ENCODE data around the gene PPP1R2B.

DNA sequence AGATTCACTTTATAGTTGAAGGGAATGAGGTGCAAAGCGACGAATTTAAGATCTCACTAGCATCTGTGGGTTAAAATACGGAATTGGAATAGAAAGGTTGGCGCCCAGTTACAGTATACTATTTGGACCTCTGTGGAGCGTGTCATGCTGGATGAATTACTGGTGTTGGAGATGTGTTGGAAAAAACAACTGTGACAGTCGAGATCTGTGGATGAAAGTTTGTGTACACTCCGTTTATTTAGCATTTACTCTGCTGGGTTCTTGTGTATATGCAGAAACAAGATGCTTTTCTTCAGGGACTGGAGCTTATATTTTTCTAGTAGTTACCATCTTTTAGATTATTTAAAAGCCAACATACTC, 1.4 kb downstream of the G3BP1 start:
- PRO-cap, 2 experiments: peak in 2 of 2 experiments; most common plus-strand start position 198 of the sequence (in 1)

DNA sequence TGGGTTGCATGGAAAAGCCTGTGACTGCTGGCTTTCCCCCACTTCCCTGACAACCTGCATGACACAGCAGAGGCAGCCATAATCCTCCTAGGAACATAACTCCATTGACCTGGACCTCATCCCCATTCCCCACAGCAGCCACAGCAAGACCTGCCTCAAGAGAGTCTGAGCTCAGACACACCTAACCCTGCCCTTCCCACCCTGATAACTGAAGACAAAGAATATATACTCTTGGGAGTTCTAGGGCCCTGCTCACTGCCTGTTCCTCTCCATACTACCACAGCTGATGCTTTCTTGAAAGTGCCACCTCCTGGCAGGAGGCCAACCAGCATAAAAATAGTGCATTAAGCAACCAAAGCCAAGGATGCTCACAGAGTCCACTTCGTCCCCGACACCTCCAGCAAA, 23.7 kb downstream of the FAM114A2 start:
- PRO-cap, 2 experiments: no peak in any of the 2 experiments

GRCh38 chr5:154194231-154194812, 3.8 kb downstream of the GALNT10 start:
- PRO-cap, 2 experiments: no peak in any of the 2 experiments

DNA sequence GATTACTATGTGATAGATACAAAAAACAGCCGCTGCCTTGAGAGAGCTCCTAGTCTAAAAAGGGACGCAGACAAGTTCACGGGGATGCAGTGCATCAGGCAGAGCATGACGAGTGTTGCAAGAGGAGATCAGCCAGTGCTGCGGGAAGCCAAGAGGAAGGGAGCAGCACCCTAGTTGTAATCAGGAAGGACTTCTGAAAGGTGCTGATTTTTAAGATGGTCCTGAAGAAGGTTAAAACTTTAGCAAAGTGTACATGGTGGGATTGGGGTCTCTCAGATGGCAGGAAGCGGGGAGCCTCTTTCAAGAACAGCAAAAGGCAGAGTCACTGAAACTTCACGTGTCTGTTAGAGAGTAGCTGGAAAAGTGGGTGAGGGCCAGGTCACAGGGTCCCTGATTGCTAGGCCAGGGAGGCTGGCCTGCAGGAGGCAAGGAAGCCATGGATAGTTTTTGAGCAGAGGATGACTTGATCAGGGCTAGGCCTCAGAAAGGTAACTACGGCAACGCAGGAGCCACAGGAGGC, 15.9 kb downstream of the GALNT10 start:
- PRO-cap, 2 experiments: no peak in any of the 2 experiments

GRCh38 chr5:154446239-154447264, 755 bp downstream of the SAP30L start:
- PRO-cap, 2 experiments: peak in 2 of 2 experiments; most common plus-strand start chr5:154447085 (in 1); most common minus-strand start chr5:154446923 (in 2)

GRCh38 chr5:154447265-154447735, 1.5 kb downstream of the SAP30L start:
- PRO-cap, 2 experiments: no peak in any of the 2 experiments

DNA sequence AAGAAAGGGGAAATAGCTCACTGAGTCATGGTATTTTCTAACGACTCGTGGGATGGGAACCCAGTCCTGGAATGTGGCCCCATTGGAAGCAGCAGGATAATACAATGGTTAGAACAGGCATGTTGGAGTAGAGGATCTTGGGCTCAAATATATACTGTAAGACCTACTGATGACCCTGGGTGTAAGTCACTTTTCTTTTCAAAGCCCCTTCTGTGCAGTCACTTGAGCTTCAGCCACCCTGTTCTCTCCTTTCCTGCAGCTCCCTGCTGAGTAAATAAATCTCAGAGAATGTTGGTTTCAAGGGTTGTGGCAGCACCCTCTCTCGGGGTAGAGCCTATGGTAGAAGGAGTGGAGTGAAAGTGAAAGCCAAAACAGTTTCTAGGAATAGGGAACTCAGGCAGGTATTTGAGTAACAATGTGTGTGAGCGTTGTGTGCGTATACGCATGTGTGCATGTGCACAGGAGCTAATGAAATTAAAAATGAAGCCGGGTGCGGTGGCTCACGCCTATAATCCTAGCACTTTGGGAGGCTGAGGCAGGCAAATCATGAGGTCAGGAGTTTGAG, 40.7 kb upstream of the LARP1 start:
- PRO-cap, 2 experiments: peak in 2 of 2 experiments; most common minus-strand start position 268 of the sequence (in 2)

DNA sequence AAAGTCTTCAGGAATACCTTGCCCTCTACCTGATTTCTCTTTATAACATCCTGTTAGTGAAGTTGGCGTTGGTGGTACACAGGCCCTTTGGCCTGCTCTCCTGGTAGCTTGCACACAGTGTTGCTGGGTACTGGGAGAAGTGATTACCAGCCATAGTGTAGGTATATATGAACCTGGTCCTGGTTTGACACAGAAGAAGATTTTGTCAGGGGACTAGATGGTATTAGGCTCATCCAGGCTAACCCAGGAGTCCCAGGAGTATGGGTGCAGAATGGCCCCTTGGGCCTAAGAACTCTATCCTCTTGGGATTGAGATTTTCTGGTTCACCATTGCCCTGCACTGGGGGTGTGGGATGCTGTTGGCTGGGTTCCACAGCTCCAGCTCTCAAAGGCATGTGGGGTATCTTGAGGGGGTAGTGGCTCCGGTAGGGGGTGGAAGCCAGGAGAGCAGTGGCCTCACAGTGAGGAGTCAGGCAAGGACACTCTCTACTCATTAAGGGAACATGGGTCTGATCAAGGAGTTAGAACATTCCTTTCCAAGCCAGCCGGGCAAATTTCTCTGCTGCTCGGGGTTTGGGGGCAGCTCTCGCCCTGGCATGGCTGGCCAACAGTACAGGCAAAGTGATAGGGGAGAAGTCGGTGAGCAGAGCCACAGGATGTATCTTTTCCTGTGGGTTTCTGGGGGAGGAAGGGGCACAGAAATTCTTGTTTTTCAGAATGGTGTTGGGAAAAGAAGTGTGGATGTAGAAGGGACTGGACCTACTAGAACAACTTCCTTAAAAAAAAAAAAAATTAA, 33.0 kb downstream of the LARP1 start:
- PRO-cap, 2 experiments: no peak in any of the 2 experiments

- PRO-cap, 2 experiments: no peak in any of the 2 experiments
These were observed 33.9 kb downstream of the FAXDC2 start for GRCh38 chr5:154816321-154817182.

DNA sequence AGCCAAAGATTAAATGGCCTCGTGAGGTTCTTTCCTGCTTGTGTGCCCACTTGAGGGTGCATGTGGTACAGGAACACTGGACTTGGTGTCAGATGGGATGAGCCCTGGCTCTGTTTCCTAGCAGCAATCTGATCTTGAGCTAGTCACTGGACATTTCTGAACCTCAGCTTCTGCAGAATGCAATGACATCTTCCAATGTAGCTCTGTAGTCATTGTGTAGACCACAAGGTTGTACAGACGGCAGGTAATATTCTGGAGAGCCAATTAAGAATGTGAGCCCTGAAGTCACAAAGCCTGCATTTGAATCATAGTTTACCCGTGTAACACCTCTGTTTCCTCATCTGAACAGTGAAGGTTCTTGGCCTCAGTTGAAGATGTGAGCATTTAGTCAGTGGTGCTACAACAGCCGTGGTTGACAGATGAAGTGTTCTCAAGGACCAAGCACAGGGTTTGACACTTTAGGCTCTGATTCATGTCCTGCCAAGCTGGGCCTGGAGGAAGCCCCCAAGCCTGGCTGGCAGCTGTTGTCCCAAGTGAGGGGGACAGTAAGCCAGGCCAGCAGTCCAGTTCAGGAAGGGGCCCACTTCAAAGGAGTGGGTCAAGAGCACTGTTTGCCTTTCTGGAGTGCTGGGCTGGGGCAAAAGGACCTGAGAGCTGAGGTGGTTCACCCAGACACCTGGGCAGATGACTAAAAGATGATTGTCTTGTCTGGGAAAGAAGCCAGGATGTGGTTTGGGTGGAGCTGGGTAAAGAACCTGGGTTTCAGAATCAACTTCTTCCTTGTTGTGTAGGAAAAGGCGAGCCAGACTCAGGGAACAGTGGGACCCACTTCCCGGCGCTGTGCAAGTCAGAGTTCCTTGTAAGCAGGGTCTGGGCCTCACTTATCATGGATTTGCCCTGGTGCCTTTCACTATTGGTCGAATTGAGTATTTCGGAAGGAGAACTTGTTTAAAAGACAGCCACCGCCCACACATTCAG, 20.7 kb downstream of the FAXDC2 start:
- PRO-cap, 2 experiments: no peak in any of the 2 experiments

DNA sequence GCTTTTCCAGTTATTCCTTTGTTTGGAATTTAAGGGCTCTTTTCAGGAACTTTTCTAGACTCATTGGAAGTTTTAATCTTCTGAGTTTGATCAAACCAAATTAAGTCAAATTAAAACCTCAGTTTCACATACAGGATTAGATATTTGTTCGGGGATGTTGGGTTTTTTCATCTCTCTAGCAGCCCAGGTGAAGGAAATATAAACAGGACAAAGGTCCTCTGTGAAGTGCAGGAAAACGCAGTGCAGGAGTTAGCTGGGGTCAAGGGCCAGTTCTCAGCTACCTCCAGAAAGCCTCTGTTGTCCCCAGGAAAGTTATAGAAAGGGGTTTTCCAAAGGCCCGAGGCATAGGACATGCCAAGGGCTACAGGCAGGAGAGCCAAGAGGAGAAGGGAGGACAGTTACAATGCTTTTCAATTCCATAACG, 12.9 kb downstream of the FAXDC2 start:
- PRO-cap, 2 experiments: no peak in any of the 2 experiments

- PRO-cap, 2 experiments: no peak in any of the 2 experiments
These were observed 1.1 kb upstream of the CNOT8 start for GRCh38 chr5:154857316-154857647.

DNA sequence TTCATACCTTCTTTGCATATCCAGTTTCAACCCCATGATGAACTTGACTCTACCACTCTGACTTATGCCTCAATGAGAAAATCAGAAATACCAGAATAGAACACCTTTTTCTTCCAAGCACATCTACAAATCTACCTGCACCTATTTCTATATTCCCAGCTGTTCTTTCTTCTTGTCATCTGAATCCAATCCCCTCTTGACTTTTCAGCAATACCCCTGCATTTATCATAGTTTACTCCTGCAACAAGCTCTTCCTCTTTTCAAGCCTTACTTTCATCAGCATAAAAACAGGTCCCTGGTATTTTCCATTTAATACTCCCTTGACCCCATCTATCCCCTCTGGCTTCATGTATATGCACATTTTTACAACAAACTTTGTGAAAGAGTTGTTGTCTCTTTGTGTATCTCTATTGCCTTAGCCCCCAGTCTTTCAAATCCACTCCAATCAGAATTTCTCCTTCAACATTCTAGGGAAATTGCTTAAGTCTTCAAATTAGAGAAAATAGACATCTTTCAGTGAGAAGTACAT, 3.1 kb downstream of the GEMIN5 start:
- PRO-cap, 2 experiments: no peak in any of the 2 experiments

DNA sequence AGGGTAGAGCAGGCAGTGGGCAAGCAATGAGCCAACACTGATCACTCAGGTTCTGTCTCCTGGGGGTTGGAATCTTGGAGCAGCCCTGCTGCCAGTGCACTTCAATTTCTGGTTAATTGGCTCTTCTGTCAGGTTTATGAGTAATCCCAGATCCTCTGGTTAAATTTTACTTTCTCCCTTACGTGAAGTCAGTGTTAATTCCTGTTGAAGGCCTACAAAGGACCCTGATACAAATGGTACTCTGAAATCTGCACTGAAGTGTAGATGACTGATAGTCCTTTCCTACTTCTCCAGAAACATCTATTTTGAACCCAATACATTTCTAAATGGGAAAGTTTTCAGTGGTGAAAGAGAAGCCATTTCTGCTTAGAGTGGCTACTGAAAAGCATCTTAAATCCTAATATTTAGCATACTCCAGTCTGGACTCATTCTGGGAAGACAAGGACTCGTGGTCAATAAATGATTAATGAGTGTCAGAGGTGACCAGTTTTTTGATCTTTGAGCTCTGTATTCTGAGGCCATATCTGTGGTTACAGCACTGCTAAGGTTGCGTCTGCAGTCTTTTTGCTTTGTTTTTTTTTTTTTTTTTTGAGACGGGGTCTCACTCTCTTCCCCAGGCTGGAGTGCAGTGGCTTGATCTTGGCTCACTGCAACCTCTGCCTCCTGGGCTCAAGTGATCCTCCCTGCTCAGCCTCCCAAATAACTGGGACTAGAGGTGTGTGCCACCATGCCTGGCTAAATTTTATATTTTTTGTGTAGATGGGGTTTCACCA, 442.5 kb downstream of the KIF4B start:
- PRO-cap, 2 experiments: no peak in any of the 2 experiments

DNA sequence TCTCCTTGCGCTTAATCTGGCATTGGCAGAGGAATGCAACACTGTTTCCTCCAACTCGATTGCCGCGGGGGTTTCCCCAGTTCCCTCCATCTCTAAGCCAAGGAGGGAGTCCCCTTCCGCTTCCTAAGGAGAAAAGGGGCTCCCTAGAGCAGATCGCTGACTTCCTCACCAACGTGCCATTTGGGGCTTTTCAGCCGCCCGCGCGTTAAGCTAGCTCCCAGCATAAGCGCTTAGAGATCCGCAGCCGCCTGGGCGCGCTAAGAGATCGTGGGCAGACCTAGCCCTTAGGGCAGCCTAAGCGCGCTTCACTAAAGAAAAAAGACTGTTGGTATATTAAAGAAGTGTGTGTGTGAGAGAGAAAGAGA, 597.9 kb upstream of the SGCD start:
- PRO-cap, 2 experiments: no peak in any of the 2 experiments

DNA sequence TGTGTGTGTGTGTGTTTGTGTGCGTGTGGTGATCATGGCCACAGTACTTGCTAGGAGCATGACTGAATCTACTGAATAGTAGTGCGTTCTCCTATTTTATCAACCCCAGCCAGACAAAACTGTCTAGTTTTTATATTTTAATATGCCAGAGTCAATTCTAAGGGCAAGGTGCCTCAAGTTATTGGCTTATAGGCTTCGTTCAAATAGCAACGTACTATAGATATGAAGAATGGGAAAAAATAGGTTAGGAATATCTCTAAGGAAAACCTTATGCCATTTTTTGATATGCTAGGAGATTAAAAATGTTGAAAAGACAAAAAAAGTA, 150.9 kb upstream of the SGCD start:
- PRO-cap, 2 experiments: no peak in any of the 2 experiments

DNA sequence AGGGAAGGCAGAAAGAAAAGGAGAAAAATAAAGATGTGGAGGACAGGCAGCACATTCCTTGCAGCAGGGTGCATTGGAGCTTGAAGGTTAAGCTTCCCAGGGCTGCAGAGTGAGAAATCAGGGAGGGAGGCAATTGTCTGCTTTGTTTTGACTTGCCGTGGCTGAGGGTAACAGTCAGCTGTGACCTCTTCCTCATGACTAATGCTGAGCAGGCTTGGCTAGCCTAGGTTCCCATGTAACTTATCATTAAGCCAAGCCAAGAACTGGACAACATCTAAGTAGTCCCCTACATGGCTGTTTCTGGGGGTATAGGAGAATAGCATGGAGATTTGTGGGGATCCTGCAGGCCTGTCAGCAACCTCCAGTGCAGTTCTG, 148.9 kb downstream of the SGCD start:
- PRO-cap, 2 experiments: no peak in any of the 2 experiments

GRCh38 chr5:156850135-156850708, at the start of gene PPP1R2B:
PPP1R2B (plus strand) TSS chr5:156850295.
- PRO-cap, 2 experiments: no peak in any of the 2 experiments

DNA sequence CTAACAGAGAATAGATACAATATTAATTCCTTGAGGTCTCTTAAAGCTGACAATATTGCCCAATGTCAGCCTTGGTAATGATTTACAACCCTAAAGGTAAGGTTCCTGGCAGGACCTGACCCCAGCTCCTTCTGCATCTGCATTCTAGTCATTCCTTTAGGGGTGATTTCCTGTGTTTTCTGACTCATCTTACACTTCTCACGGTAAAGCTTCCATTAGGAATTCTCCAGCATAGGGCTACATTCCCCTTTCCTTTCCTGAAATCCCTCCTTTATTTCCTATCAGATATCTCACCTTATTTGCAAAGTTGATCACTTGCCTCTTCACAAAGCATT, 9.3 kb downstream of the HAVCR1 start:
- PRO-cap, 2 experiments: no peak in any of the 2 experiments

DNA sequence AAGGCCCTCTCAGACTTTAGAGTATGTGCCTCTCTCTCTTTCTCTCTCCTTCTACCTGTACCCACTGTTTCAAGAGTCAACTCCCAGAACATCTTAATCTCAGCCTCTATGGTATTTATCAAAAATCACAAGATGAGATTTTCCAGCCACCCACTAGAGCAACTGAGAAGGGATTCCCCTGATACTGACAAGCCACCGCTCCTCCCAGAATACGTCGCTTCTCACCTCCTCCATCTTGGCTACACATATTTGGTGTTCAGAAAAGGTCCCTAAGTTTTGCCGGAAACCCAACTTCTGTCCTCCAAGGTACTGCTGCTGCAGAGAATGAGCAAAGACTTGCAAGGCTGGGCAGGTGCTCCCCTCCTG, 6.1 kb downstream of the GARIN3 start:
- PRO-cap, 2 experiments: no peak in any of the 2 experiments